Metastatic Breast Carcinoma in the Ovary (tissue), 3 donors: ENCODE data around the gene ENPP6.

DNA sequence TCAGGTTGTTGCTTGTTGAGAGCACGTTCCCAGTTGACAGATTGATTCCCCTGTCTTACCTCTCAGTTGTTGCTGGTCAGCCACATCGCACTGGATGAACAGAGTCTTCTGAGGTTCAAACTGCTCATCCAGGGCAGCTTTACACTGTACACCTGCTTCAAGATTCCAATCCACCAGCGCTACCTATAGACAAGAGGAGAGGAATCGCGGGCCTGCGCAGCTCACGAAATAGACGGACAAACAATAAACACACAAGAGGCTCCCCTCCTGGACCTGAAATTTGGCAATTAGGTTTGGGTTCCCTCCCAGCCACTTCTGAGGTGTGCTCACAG lies 437 bp downstream of the HPGD start:
- PRO-cap, 3 experiments: no peak in any of the 3 experiments

- PRO-cap, 3 experiments: no peak in any of the 3 experiments
Measured at GRCh38 chr4:176492571-176493408, 173.0 kb downstream of the SPCS3 start.

DNA sequence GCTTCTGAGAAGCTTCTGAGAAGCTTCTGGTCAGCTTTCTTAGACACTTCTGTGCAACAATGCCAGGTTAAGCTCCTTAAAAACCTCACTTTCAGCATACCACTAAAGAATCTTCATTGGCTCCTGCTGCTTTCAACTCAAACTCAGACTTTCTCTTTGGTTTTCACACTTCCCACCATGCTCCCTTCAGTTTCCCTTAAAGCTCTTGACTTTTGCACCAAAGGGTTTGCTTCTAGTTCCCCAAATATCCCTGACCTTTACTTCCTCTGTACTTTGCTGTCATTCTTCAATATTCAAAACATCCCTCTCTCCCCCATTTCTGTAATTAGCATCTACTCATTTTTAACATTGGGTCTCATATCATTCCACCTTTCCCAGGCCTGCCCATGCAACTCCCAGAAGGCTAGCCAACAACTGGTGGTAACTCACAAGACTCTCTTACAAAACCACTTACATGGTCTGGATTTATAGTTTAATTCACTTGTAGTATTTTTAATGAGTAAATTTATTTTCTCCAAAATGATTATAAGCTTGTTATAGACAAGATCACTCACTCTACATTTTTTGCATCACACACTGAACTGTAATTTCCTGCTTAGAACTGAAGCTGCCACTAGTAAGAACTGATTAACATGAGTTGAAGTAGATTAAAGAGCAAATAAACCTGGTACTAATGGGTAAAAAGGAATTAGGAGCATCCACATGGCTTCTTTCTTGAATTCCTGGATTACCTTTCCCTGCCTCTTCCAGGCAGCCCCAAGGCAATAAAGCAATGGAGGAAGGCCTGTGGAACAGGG lies 6.4 kb downstream of the VEGFC start:
- PRO-cap, 3 experiments: no peak in any of the 3 experiments

DNA sequence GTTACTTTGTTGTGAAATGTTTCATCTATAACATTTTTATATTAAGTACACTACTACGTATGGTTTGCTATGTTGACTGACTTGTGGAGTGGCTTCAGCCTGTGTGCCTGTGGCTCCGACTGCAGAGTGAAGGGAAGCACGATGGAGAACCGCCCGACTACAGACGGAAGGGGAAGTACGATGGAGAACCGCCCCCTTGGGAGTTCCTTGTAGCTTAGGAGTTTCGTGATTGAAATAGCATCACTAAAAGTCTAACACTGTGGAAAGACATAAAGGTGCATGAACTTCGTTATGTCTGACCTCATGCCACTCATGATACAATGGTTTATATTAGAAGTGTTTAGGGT lies 595.6 kb upstream of the AGA start:
- PRO-cap, 3 experiments: no peak in any of the 3 experiments

DNA sequence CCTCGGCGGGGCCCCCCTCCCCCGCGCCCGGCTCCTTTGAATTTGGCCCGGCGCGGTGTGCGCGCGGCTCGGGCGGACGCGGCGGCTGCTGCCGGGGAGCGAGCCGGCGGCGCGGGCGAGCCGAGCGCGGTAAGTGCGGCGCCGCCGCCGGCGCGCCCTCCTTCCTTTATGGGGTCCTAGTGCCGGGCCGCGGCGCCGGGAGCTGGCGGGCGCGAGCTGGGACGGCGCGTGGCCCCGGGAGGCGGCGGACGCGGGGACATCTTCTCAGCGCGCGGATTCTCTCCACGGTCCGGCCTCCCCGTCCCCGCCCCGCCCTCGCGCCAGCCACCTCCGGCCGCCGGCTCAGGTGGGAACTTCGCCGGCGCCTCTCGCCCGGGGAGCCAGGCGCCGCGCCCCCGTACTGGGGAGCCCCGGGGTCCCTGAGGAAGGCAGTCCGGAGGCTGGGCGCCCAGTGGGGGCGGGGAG lies 98.5 kb upstream of the TENM3 start:
- PRO-cap, 3 experiments: no peak in any of the 3 experiments

DNA sequence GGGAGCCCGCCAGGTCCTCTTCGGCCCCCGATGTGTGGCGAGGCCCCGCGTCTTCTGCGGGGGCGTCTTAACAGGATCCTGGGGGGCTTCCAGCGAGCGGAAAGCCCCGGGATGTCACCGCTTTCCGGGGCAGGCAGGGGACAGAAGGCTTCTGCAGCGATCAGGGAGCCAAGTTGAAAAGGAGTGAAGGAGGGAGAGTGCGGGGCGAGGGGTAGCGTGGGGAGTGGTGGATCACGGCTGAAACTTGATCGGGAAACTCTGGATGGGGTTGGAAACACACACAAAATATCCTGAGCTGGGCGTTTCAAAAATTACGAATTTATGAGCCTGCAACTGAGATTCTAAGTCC lies 98.1 kb upstream of the TENM3 start:
- PRO-cap, 3 experiments: peak in 1 of 3 experiments; most common minus-strand start position 185 of the sequence (in 1)

DNA sequence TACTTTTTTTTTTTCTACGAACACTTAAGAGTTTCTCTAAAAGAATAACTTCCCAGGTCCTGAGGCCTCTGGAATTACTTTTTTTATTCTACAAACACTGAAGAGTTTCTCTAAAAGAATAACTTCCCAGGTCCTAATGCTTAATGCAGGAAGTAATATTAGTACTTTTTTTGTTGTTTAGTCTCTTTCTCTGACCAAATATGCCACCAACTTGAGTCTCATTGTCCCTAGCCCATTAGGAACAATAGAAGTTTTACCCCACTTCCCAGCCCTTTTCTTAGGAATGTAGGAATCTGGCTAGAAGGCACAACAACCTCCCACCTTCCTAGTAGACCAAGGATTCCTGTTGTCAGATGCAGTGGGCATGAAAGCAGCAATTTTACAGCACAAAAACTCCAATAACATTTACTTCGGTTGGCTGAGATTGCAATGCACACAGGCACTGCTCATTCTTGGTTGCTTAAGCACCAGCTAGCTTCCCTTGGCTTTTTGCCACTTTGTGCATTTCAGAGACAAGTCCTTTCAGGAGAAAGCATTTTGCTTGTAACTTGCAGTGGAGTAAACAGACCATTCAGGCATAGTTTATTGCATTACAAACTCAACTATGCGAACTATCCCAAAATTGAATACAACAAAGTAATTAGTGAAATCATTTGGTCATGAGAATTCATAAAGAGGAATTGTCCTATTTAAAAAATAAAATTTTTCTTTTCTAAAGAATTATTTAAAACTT lies 312.8 kb downstream of the TENM3 start:
- PRO-cap, 3 experiments: no peak in any of the 3 experiments

- PRO-cap, 3 experiments: no peak in any of the 3 experiments
Measured at GRCh38 chr4:183200518-183201001, 101.5 kb downstream of the WWC2 start.

DNA sequence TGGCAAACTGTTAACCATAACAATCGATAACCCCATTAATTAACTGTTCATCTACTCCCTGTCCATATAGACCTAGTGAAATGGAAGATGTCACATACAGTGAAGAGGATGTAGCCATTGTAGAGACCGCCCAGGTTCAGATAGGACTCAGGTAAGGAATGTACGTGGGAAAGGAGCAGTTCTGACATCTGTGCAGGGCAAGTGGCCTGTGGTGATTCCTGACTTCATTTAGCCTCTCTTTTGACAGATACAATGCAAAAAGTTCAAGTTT lies 54.5 kb downstream of the CLDN22 start:
- PRO-cap, 3 experiments: no peak in any of the 3 experiments

DNA sequence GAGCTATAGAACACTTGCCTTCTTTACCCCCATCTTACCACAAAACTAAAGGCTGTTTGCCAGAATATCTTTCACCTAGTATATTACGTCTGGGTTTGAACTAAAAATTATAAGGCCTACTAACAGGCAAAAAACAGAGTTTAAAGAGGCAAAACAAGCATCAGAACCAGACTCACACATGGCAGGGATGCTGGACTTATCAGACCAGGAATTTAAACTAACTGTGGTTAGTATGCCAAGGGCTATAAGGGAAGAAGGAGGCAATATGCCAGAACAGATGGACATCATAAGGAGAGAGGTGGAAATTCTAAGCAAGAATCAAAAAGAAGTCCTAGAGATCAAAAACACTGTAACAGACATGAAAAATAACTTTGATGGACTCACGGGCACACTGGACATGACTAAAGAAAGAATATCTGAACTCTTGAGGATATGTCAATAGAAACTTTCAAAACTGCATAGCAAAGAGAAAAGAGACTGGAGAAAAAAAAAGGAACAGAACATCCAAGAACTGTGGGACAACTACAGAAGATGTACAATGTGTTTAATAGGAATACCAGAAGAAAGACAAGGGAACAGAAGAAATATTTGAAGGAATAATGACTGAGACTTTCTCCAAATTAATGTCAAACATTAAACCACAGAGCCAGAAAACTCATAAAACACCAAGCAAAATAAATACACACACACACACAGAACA lies 15.2 kb downstream of the CLDN22 start:
- PRO-cap, 3 experiments: no peak in any of the 3 experiments

- PRO-cap, 3 experiments: no peak in any of the 3 experiments
Measured at GRCh38 chr4:183408635-183409334, 35.7 kb upstream of the CDKN2AIP start.

- PRO-cap, 3 experiments: peak in 3 of 3 experiments; most common plus-strand start chr4:183506110 (in 2); most common minus-strand start chr4:183505974 (in 3)
Measured at GRCh38 chr4:183505431-183506608, 962 bp downstream of the ING2 start.

- PRO-cap, 3 experiments: no peak in any of the 3 experiments
Measured at GRCh38 chr4:183587962-183588707, 70.8 kb downstream of the RWDD4 start.

- PRO-cap, 3 experiments: no peak in any of the 3 experiments
Measured at GRCh38 chr4:183610721-183611310, 48.2 kb downstream of the RWDD4 start.

DNA sequence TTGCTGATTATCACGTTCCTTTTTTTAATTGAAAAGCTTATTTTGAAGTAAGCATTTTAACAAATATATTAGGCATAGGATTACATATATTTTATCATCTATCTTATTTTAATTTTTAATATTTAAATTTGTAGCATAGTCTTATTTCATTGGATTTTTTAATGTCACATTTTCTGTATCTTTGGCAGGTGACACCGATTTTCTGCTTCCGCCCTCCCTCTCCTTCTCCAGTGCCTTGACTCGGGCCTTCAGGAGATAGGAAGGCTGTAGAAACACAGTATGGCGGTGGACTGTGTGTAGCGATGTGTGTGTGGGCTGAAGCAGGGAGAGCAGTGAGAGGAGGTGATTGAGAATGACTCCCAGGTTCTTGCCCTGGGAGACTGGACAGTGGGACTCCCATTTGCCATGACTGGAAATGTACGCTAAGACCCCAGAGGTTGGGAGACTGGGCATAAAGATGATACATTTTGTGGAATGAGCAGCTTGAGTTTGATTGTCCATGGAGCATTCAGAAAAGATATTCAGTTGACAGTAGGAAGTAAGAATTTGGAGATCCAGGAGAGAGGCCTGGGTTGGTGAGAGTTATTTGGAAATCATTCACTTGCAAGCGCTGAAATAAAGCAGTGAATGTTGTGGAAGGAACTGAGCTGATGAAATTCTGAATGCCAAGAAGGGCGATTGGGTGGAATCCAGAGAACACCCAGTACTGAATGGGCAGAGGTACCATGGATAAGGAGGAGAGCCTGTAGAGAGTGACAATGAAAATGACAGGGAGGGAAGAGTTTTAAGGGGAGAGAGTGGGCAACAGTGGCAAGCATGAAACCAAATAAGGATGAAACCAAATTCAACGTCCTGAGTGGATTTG lies 6.9 kb upstream of the STOX2 start:
- PRO-cap, 3 experiments: no peak in any of the 3 experiments

GRCh38 chr4:183906972-183907625 lies 2.0 kb downstream of the STOX2 start:
- PRO-cap, 3 experiments: peak in 1 of 3 experiments; most common minus-strand start chr4:183907250 (in 1)

- PRO-cap, 3 experiments: peak in 1 of 3 experiments; most common minus-strand start chr4:184217866 (in 1)
Measured at GRCh38 chr4:184217666-184218191, at the start of gene ENPP6. Gene ENPP6, minus strand, starts transcription at chr4:184217873.

DNA sequence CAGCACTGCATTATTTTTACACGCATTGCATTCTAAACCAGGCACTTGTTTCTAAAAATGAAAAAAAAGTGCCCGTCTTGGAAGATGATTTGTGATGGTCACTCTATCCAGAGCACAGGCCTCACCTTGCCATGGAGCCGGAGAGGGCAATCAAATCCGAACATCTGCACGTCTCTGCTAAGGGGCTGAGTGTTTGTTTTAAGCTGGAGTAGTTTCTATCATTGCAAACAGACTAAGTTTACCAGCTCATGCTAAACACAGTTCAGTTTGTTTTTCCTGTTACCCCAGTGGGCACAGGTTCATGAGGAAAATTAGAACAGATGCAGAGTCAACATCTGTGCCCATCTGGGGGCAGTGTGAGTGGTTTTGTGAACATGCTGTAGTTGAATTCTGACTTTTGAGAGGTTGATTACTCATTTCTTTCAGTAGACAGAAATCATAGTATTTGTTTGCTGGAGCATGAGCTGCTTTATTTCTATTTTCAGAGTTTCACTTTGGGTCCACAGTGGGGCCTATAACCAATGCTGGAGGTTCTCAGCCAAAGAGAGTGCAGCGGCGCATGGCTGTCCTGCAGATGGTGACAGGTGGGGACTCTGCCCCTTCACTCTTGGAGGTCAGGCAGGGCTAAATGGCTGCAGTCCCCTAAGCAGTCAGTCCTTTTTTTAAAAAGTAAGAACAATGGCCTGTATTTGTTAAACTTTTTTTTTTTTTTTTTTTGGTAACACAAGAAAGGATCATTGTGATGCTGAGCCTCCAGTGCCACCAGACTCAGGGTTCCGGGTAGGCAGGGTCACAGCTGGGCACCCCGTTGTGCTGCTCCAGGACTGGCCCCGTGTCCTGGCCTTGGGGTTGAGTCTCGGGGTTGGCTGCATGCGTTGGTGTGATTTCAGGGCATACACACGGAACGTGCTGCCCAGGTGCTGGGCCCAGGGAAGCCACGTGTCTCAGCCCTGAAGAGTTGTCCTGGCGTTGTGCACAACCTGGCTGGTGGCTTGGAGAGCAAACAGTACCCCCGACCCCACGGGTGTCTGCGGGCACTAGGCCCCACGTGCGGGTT lies 65.6 kb upstream of the ENPP6 start:
- PRO-cap, 3 experiments: no peak in any of the 3 experiments

- PRO-cap, 3 experiments: peak in 2 of 3 experiments; most common plus-strand start chr4:184288013 (in 1); most common minus-strand start chr4:184287967 (in 1)
Measured at GRCh38 chr4:184287507-184288379, 70.1 kb upstream of the ENPP6 start.

DNA sequence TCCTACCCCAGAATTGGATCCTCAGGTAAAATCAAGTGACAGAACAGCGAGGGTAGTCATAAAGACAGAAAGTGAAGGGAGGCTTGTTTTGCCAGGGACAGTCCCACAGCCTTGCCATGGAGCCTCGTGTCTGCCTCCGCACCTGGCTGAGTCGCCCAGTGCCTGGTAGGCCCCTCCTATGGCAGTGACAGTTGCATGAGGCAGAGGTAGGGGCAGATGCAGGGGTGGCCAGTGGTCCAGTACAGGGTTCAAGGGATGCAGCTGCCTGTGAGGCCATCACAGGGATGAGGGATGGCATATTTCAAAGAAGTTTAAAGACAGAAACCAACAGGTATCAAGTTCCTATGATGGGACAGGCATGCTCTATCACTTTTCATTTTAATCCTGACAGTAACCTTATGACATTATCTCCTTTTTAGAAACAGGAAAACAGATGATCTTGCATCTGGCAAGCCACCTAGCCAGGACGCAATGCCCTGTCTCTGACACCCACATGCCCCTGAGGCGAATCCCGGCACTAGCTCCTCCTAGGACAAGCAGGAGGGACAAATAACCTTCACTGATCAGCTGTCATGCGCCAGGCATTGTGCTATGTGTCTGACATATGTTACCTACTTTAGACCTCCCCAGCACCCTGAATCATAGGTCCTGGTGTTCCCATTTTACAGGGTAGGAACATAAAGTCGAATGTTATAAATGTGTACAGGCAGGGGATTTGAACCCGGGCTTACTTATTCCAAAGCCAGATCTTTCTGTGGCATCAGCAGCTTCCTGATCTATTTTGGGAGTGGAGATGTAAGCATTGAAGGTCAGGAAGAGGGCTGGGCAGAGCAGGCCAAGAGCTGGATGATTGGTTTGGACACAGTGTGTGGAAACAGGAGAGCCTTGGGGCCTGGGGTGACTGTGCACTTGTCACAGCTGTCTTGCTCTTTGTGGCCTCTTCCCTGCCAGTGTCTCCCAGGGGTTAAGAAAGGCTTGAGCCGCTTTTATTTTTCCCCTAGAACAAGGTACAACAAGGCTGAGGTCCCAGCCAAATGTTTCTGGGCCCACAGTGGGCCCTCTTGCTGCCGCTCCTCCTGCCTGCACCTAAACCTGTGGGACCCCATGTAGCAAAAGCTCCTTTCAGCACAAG lies 127.6 kb upstream of the ENPP6 start:
- PRO-cap, 3 experiments: peak in 1 of 3 experiments; most common plus-strand start position 552 of the sequence (in 1)